HEK293 (cell line): ENCODE measurements around a stretch of chr21.

DNA sequence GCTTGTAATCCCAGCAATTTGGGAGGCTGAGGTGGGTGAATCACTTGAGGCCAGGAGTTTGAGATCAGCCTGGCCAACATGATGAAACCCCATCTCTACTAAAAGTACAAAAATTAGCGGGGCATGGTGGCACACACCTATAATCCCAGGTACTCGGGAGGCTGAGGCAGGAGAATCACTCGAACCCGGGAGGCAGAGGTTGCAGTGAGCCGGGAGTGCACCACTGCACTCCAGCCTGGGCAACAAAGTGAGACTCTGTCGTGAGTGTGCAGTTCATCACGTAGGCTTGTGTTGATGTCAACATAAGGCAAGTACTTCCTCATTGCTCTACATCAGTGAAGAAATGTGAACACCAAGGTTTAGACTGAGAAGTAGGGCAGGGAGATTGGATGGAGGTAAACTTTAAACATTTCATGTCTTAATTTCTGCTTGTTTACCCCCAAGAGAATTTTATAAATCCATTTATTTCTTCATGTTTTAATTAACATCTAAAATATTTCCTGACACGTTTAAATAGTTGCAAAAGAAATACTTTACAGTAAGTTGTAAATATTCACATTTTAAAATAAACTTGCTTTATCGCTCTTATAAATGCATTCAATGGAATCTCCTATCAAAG is 38.9 kb upstream of the IFNGR2 start:
- PRO-cap = no peak
- RRBS, 2 experiments = no CpG with 5 or more reads among the region's 9 CpGs

GRCh38 chr21:33480037-33480514 is 302 bp upstream of the TMEM50B start:
- PRO-cap = bidirectional peak, plus-strand start at chr21:33480211, minus-strand start at chr21:33479934; bidirectional peak, plus-strand start at chr21:33480399, minus-strand start at chr21:33480295
- RRBS, 2 experiments = 1 to 2% methylated on average over 35 to 36 of the region's 47 CpGs

GRCh38 chr21:33554088-33554418 is 11.2 kb downstream of the SON start:
- PRO-cap = no peak

GRCh38 chr21:33564162-33564844 is 21.5 kb downstream of the SON start:
- PRO-cap = no peak
- RRBS, 2 experiments = no CpG with 5 or more reads among the region's 11 CpGs

DNA sequence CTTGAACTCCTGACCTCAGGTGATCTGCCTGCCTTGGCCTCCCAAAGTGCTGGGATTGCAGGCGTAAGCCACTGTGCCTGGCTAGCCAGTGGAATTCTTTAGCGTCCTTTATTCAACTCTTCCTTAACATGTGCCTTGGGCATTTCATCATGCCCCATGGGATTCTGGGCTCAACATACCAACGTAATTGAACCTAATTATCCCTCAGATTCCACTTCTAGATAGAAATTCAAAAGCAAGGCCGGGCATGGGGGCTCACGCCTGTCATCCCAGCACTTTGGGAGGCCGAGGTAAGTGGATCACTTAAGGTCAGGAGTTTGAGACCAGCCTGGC is 15.4 kb downstream of the CRYZL1 start:
- PRO-cap = no peak
- RRBS, 2 experiments = no CpG with 5 or more reads among the region's 6 CpGs

- PRO-cap = no peak
- RRBS, 2 experiments = no CpG with 5 or more reads among the region's 4 CpGs
These were observed 123.6 kb downstream of the ITSN1 start for GRCh38 chr21:33765629-33766549.

- PRO-cap = no peak
- RRBS, 2 experiments = no CpG with 5 or more reads among the region's 4 CpGs
These were observed 54.0 kb upstream of the ATP5PO start for GRCh38 chr21:33969500-33970125.

- PRO-cap = no peak
- RRBS, 2 experiments = no CpG with 5 or more reads among the region's 5 CpGs
These were observed 56.7 kb downstream of the MRPS6 start for GRCh38 chr21:34129963-34130663.

GRCh38 chr21:34204444-34204690 is 131.0 kb downstream of the MRPS6 start:
- PRO-cap = no peak
- RRBS, 2 experiments = no CpG with 5 or more reads among the region's 5 CpGs

DNA sequence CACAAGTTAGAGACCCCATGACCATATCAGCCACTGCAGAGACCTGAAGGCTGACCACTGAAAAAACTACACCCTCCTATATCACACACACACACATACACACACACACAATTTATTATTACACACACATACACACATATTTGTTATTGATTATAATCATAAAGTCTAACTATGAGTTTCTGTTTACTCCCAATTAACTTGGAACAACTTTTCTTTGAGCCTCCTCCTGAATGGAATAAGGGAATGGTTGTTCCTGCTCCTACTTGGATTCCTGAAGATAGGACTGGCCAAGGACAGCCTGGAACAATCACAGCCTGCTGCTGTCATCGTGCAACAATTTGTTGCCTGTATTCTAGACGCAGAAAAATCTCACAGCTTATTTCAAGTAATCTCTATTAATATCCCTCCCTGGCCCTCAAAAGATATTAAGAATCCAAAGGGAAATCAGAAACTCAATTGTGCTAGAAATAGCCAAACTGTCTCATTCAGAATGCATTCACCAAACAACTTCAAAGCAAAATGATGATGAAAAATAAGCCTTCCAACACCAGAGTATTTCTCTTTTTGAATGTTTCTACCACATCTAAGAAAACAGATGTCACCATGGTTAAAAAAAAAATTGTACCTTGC is 31.0 kb downstream of the RCAN1 start:
- PRO-cap = no peak
- RRBS, 2 experiments = no CpG with 5 or more reads among the region's 2 CpGs

DNA sequence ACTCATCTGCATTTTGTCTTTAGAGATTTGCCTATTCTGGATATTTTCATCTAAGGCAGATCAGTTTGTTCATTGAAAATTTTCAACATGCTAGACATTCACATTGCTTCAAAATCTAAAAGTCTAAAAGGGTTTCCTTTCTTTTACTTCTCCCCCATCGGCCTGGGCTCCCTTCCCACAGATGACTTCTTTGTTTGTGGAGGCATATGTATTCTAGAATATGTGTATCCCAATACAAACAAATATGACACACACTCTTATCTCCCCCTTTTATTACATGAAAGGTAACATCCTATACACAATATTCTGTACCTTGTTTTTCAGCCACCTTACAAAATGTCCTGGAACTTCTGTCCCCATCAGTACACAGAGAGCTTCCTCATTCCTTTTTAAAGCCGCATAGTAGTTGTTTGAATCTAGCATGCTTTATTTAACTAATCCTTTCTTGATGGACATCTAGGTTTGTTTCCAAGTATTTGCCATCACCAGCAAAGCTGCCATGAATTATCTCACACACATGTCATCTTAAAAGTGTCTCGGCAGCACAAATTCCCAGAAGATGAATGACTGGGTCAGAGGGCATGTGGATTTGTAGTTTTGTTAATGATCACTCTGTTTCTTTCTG is 68.1 kb downstream of the CLIC6 start:
- PRO-cap = no peak
- RRBS, 2 experiments = no CpG with 5 or more reads among the region's 3 CpGs

- PRO-cap = no peak
- RRBS, 2 experiments = no CpG with 5 or more reads among the region's 18 CpGs
These were observed 177.9 kb downstream of the RUNX1 start for GRCh38 chr21:34870906-34871820.

DNA sequence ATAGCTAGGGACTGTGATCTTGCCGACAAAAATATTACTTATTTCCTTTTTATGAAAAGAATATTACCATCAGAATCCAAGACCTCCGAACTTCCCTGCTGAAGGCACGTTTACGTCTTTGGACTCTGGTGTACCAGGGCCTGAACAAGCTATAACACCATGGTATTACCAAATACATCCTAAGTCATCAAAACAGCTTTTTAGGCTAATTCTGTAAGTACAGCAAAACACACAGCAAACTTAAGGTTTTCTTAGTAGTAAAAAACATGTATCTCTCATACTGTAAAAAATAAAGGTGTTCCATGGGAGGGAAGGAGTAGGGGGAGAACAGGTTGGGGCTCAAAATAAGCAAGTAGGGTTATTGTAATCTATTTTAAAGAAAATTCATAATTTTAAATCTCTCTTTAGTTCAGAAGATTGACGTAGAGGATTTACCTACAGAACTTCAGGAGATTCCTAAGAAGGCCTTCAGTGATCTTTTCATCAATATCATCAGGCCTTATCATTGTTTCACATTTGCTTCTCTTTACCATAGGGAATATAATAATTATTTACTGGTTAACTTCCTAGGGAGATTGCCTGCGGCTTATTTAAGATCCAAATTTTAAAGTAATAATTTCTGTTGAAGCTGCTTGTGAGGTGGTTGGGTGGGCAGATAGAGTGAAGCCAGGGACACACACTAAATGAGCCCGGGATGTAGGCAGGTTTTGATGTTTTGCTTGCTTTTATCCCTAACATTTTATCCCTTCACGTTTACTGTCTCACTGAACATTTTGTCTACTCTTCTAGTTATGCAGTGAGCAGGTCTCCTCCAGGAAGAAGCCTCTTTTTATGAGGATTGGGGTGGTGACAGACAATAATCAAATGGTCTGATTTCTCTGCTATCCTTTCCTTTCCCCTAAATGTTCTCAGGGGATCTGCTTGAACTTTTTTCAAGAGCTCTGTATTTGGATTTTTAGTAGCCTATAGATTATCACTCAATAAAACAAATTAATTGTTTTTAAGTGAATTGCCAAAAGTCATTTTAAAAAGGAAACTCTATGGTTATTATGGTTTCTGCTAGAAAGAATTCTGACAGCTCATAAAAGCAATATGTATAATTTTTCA is 164.8 kb downstream of the RUNX1 start:
- PRO-cap = no peak
- RRBS, 2 experiments = no CpG with 5 or more reads among the region's 8 CpGs

DNA sequence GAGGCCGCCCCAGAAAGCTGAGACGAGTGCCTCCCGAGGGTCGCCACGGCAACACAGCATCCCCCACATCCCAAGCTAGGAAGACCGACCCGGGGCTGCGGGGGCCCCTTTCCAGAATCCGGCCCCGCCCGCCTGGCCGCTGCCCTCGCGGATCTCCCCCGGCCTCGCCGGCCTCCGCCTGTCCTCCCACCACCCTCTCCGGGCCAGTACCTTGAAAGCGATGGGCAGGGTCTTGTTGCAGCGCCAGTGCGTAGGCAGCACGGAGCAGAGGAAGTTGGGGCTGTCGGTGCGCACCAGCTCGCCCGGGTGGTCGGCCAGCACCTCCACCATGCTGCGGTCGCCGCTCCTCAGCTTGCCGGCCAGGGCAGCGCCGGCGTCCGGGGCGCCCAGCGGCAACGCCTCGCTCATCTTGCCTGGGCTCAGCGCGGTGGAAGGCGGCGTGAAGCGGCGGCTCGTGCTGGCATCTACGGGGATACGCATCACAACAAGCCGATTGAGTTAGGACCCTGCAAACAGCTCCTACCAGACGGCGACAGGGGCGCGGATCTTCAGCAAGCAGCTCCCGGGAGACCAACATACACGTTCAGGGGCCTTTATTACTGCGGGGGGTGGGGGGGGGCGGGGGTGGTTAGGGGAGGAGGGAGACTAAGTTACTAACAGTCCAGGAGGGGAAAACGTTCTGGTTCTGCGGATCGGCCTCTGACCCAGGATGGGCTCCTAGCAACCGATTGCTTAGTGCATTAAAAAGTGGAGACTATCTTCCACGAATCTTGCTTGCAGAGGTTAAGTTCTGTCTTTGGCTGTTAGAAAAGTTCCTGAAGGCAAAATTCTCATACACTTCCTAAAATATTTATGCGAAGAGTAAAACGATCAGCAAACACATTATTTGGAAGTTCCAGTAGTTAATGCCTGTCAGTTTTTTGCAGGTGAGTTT is 162.2 kb downstream of the RUNX1 start:
- PRO-cap = bidirectional peak, plus-strand start at position 243 of the sequence, minus-strand start at position 208 of the sequence
- RRBS, 2 experiments = under 1 to 2% methylated on average over 16 to 18 of the region's 65 CpGs

GRCh38 chr21:34889430-34890537 is 159.3 kb downstream of the RUNX1 start:
- PRO-cap = bidirectional peak, plus-strand start at chr21:34889472, minus-strand start at chr21:34889463; bidirectional peak, plus-strand start at chr21:34889839, minus-strand start at chr21:34889575; unidirectional peak, minus-strand start at chr21:34889947; bidirectional peak, plus-strand start at chr21:34890409, minus-strand start at chr21:34890167
- RRBS, 2 experiments = 4% methylated on average over 84 to 86 of the region's 130 CpGs

DNA sequence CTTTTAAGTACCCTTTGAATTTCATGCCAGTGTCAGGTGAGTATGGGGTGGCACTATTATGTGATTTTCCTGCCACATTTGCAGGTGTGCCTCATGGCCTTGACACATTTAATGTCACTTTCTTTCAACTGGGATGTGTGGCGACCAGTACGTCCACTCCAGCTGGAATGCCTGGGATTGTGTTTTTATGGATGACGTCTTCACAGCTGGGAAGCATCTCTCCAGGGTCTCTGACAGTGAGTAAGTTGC is 43.4 kb downstream of the RUNX1 start:
- PRO-cap = no peak
- RRBS, 2 experiments = no CpG with 5 or more reads among the region's 3 CpGs

- PRO-cap = no peak
- RRBS, 2 experiments = no CpG with 5 or more reads among the region's 8 CpGs
These were observed 1.3 kb upstream of the RUNX1 start for GRCh38 chr21:35050402-35050873.

DNA sequence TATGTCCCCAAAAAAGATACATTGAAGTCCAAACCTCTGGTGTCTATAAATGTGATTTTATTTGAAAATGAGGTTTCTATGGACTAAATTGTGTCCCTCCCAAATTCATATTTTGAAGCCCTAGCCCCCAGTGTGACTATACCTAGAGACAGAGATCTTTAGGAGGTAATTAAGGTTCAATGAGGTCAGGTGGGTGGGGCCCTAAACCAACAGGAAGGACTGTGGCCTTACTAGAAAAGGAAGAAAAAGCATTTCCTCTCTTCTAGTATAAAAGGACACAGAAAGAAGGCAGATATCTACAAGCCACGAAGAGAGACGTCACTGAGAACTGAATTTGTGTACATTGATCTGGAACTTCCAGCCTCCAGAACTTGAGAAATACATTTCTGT is 123.1 kb upstream of the RUNX1 start:
- PRO-cap = no peak
- RRBS, 2 experiments = no CpG with 5 or more reads among the region's 2 CpGs

- PRO-cap = no peak
- RRBS, 2 experiments = no CpG with 5 or more reads among the region's 2 CpGs
These were observed 148.9 kb upstream of the RUNX1 start for GRCh38 chr21:35198052-35198400.

DNA sequence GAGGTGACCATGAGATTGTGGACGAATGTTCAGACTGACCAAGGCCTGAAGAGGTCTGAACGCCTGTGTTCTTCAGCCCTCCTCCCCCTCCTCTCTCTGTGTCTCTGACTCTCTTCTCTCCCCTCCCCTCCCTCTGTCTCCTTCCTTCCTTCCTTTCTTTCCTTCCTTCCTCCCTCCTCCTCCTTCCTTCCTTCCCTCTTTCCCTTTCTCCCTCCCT is 157.3 kb upstream of the RUNX1 start:
- PRO-cap = no peak
- RRBS, 2 experiments = no CpG with 5 or more reads among the region's 2 CpGs